Left common carotid artery plus branches (tissue), 1 donor: Measurements from ENCODE around the gene ABCG1.

- PRO-cap: bidirectional peak, plus-strand start at chr21:41616425, minus-strand start at chr21:41616191
Measured at GRCh38 chr21:41616067-41616648, 108.2 kb upstream of the TMPRSS2 start.

GRCh38 chr21:41678198-41678827 lies 88.5 kb downstream of the RIPK4 start:
- PRO-cap: no peak

GRCh38 chr21:41761689-41762251 lies 5.1 kb downstream of the RIPK4 start:
- PRO-cap: no peak

- PRO-cap: no peak
Measured at GRCh38 chr21:41767319-41767679, 447 bp upstream of the RIPK4 start.

- PRO-cap: no peak
Measured at GRCh38 chr21:41768445-41769621, 2.0 kb upstream of the RIPK4 start.

GRCh38 chr21:41769820-41770371 lies 3.0 kb upstream of the RIPK4 start:
- PRO-cap: no peak

GRCh38 chr21:41779186-41779857 lies 12.5 kb upstream of the RIPK4 start:
- PRO-cap: no peak

DNA sequence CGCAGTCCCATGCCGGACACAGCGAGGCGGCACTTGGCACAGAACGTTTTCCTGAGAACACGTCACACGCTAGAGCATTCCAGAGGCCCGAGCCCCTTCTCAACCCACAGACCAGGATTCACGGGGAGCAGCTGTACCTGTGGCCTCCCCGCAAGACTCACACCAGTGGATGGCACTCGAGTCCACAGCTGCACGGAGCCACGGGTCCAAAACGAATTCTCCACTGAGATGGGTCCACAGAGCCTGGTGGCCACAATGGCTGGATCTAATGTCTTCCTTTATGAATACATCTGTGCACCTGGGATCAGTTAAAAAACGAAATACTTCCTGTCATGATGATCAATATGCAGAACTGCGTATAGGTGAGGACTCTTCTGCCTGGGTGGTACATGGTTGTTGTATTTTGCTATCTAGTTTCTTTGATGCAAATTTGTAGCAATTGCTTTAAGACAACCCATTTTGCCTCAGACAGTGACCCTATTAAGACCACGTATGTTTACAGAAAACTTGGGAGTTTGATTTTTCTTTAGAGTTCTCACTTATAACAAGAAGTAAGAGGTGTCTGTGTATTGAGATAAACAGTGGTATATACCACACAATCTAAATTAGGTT lies 31.7 kb upstream of the RIPK4 start:
- PRO-cap: no peak

DNA sequence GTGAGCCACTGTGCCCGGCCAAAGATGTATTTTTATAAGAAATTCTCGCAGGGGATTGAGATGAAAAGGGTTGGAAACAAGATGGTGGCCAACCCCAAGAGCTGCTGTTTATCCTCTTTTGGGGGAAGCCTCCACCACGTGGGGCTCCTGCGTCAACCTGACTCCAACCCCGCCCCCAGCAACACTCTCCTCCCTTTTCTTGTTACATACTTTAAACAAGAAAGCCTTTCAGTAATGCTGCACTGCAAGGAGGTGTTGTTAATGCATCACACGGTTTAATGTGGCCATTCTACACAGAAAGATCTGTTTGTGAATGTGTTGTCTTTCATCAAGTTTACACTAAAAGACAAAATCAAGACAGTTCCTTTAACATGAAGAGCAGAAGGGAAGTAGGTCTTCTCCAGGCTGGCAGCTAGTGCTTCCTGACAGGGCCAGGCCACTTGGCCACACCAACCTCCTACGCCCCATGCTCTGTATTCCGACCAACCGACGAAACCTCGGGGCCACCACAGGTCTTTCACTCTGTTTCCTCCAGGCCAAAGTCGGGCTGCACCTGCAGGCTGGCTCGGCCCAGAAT lies 26.0 kb downstream of the C2CD2 start:
- PRO-cap: no peak

GRCh38 chr21:41953271-41953576 lies 594 bp downstream of the C2CD2 start:
- PRO-cap: no peak

DNA sequence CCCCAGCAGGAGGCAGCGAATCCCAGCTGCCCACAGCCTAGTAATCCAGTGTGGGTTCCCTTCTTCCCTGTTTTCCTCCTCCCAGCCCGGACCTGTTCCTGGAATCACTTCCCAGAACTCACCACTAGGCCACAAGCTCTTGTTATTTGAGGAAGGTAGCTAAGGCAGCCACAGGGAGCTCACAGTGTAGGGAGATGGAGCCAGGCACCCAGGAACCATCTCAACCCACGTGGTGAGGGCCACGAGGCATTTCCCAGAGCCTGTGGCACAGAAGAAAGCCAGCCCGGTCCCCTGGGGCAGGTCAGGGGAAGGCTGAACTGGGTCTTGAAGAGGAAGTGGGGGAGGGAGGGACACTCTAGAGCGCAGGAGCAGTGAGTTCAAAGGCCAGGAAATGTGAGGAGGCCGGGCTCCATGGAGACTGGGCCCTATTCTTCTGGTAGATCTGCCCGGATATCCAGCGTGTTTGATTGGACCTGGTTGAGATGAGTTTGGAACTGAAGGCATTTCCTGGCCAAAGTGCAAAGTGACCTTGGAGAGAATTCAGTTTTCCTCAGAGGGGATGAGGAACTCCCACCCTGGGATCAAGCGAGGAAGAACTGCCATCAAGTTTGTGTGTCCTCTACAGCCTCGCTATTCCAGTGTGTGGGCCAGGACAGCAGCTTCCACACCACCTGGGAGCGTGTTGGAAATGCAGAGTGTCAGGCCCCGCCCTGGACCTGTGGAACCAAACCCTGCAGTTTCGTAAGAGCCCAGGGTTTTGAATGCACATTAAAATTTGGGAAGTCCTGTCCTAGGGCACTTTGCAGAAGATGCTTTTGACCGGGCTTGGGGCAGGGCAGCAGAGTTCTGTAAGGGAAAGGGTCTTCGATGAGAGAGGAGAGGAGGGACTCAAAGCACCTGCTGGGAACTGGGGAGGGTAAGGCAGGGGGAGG lies 20.4 kb upstream of the C2CD2 start:
- PRO-cap: no peak

- PRO-cap: no peak
Measured at GRCh38 chr21:41991690-41992351, 18.3 kb downstream of the ZBTB21 start.

GRCh38 chr21:42028972-42029296 lies 18.8 kb upstream of the ZBTB21 start:
- PRO-cap: no peak

DNA sequence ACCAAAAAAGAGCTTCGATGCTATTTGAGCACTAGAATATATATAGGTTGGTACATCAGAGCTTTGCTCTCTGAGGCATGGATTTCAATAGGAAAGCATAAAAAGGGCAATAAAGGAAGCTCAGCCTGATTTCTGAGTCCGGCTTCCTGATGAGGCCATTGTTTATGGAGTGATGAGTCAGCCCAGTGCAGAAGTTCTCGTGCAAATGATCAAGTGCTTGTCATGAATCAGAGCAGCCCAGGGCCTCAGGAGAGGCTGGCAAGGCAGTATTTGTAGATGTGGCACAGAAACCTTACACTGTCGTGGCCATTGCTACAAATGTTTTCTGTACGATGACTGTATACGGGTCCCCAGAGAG lies 26.7 kb downstream of the UMODL1 start:
- PRO-cap: no peak

DNA sequence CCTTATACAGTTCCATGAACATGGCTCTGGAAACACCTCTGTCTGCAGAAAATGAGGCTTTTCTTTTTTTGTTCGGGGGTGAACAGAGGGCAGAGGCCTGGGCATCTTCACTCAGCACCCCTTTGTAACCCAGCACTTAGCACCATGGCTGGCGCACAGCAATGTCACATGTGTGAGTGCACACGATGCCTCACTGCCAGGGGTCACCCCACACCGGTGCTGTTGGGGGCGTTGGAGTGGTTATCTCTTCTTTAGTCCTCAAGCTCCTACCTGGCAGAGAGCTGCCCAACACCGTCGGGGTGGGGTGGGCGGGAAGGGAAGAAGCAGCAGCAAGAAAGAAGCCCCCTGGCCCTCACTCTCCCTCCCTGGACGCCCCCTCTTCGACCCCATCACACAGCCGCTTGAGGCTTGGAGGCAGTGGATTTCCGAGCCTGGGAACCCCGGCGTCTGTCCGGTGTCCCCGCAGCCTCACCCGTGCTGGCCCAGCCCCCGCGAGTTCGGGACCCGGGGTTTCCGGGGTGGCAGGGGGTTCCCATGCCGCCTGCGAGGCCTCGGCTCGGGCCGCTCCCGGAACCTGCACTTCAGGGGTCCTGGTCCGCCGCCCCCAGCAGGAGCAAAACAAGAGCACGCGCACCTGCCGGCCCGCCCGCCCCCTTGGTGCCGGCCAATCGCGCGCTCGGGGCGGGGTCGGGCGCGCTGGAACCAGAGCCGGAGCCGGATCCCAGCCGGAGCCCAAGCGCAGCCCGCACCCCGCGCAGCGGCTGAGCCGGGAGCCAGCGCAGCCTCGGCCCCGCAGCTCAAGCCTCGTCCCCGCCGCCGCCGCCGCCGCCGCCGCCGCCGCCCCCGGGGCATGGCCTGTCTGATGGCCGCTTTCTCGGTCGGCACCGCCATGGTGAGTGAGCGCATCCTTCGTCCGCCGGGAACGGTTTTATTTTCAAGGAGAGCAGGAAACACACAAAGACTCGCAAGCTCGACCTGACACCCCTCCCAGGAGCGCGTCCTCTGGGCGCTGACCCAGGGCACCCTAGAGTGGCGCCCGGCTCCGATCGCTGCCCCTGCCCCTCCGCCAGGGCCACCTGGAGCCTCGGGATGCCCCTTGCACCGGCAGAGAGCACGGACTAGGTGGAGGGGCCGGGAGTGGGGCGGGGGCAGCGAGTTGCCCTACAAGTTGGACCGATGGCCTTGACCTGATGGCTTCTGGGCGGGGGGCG lies at the start of gene ABCG1:
Gene ABCG1, plus strand, starts transcription at position 728 of the 1,211 bp plus-strand sequence.
- PRO-cap: unidirectional peak, plus-strand start at position 728 of the sequence

DNA sequence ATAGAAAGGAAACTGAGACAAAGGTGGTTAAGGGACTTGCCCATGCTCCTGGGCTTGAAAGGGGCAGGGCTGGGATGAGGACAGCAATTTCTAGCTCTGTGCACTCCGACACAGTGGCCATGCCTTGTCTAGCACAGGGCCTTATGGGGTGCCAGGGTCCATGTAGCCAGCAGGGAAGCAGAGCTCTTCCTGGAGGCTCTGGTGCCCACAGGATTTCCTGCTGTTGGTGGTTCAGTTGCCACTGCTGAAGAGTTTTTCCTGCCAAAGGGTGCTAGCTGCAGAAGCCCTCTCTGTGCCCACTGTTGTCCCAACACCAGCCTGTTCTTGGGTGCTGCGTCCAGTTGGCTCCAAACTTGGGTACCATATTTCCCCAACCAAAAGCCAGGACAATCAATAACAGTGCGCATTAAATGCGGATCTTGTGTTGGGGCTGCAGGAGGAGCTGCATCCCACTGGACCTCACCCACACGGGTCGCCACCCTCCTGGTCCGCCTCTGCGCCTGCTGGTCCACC lies 9.6 kb downstream of the ABCG1 start:
- PRO-cap: no peak

DNA sequence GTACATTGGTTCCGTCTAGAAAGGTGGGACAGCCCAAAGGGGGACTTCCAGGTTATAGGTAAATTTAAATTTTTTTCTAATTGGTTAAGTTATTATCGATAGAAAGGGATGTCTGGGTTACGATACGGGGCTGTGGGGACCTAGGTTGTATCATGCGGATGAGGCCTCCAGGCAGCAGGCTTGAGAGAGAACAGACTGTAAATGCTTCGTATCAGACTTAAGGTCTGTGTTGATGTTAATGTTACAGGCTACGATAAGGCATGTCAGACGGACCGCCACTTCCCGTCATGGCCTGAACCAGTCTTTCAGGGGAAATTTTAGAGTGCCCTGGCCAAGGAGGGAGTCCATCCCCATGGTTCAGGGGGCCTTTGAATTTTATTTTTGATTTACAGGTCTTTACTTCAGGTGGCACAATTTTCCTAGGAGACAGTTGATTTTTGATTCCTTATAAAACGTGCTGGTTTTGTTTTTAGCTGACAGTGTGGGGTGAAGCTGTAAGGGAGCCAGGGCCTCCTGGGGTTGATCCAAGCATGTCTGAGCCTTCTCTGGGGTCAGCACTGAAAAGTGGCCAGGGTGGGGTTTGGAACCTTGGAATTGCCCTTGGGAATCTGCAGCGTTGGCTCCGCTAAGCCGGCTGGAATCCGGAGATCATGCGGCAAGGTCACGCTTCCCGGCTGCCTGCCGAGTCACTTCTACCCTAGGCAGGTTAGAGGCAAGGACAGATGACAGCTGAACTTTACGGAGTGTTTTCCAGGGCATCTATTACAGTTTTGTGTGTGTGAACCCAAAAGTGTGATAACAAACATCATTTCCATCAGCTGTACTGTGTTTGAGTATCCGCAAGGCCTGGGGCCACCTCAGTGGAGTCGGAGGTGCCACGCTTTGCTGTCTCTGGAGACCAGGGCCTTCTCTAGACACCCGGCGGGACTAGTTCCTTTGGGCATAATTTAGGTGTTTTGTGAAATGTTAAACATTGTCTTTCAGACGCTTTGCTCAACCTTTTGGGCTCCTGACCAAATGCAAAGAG lies 16.9 kb downstream of the ABCG1 start:
- PRO-cap: no peak

DNA sequence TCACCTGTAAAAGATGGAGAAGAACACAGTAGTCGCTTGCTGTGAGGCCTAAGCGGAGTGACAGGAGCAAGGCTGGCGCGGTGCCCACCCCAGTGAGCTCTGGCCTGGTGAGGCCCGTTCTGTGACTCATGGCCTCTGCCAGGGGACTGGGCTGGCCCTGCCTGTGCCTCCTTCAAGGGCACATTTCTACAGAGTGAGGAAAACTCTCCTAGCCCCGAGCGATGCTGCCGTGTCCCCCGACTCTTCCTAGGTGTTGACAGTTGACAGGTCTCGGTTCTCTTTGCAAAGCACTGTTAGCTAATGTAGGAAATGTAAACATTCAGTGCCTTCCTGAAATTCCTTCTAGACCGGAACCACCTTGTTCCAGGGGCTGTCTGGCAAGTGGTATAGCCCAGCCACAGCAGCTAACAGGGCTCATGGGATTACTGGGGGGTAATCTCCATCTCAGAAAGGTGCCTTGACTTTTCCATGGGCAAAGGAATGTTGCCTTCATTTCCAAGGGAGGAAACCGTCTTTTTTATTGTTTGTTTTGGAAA lies 43.9 kb downstream of the ABCG1 start:
- PRO-cap: no peak

- PRO-cap: no peak
Measured at GRCh38 chr21:42278946-42279669, 36.1 kb downstream of the TFF3 start.

DNA sequence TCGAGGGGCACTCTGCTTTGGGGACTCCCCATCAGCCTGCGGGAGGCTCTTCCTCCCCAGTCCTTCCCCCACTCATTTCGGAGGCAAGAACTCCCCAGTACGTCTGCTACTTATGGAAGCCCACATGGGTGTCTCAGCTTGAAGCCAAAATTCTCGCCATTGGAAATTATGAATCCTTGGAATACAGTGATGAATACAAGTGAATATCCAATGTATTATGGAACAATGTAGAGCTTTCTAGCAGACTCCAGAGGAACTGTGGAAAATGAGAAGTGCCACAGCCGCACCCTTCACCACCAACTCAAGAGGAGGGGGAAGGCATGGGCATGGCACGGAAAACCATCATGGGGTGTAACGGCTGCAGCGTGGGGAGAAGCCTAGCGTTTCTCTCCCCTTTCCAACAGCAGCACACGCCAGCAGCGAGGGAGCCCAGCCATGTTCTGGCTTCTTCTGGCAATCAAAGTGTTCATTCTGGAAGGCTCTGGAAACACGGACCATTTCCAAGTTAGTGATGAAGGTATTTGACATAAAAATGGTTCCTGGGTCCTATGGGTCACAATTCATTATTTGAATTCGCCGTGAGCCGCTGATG lies 6.7 kb downstream of the TFF3 start:
- PRO-cap: no peak